Neutrophil (primary cell): ENCODE results near the genes SNX19, JAM3, NCAPD3 and GLB1L2.

DNA sequence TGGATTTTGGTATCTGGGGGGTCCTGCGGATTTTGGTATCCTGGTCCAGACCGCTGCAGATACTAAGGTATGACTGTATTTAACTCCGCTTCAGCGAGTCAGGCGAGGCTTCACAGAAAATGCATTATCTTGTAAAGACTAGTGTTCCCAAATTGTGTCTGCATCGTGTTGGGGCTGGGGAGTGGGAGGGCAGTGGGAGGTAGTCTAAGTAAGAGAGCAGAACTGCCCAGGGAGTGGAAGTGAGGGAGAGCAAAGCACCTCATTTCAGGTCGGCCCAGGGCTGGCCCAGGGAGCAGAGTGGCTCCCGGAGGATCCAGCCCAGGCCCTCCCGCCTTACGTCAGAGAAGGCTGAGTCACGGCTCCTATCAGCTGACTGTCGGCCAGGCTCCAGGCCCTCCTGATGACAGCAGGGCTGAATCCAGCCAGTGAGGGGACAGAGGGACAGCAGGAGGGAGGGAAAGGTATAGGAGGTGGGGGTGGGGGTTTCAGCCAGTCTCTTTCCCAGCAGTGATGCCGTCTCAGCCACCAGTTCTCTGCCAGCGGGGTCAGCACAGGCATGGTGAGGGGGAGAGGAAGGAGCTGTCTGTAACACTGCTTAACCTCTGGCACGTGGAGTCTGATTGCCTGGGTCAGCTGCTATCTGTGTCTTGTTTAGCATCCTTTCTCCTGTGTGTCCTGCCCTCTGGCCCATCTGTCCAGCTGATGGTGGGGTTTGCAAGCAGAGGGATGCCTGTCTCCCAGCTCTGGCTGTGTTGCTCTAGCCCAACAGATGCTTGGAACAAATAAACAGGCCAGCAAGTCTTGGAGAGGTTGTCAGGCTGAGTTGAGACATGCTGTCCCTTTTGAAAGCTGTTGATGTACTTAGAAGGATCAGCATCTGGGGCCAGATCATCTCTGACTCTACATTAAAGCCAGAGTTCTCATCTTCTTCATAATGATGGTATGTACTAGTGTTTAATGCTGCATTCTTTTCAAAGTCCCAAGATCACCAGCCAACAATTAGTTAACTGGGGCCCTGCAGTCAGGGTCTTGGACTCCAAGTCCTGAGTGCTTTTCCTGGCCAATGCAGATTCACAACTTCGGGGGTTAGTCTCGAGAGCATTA is 74.0 kb downstream of the ADAMTS15 start:
- PRO-cap, result no peak

DNA sequence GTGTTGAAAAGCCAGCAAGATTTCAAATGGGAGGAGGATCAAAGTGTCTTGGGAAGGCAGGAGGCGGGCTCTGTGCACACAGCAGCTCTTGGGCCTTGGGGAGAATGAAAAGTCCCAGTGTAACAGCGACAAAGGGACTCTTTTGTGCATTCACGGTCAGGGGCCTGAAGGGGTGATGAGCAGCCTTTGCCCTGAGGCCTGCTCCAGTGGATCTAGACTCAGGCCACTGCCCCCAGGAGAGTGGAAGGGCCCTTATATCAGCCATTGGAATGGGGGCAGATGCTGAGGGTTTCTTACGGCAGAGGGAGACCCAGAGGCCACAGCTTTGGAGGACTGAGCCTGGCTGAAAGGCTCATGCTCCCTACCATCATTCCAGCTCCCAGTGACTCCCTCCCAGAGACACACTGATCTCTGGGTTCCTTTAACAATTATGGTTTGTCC is 135.5 kb downstream of the ADAMTS15 start:
- PRO-cap, result no peak

GRCh38 chr11:130792521-130792733 is 123.9 kb downstream of the SNX19 start:
- PRO-cap, result no peak

DNA sequence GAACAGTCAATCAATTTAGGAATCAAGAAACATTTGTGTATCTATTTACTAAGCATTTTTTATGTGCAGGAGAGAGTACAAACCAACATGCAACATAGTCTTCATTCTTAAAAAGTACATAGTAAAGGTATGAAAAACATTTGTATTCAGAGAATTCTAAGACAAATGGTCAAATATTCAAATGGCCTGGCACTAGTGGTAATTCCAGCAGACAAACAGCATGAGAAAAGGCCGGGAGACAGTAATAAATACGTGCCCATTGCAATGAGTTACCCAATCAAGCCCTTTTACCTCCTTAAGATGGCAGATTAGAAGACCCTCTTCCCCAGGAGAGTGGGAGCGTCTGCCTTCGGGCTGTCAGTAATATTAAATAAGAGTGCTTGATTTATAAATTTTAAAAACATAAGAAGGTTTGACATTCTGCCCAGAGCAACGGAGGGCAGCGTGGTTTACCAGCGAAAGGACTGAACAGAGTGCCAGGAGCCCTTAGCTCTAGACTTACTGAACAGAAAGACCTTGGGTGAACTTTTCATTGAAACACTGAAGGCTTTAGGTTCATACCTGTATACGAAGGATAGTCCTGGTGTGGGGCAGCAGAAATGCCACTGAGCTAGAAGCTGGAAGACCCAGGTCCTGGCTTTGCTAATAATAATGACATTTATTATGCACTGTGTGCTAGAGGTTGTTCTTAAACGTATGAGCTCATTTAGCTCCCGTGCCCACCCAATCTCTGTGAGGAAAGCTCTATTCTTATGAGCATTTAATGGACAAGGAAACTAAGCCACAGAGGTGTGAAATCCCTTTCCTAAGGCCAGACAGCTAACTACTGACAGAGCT is 49.8 kb downstream of the SNX19 start:
- PRO-cap, result no peak

DNA sequence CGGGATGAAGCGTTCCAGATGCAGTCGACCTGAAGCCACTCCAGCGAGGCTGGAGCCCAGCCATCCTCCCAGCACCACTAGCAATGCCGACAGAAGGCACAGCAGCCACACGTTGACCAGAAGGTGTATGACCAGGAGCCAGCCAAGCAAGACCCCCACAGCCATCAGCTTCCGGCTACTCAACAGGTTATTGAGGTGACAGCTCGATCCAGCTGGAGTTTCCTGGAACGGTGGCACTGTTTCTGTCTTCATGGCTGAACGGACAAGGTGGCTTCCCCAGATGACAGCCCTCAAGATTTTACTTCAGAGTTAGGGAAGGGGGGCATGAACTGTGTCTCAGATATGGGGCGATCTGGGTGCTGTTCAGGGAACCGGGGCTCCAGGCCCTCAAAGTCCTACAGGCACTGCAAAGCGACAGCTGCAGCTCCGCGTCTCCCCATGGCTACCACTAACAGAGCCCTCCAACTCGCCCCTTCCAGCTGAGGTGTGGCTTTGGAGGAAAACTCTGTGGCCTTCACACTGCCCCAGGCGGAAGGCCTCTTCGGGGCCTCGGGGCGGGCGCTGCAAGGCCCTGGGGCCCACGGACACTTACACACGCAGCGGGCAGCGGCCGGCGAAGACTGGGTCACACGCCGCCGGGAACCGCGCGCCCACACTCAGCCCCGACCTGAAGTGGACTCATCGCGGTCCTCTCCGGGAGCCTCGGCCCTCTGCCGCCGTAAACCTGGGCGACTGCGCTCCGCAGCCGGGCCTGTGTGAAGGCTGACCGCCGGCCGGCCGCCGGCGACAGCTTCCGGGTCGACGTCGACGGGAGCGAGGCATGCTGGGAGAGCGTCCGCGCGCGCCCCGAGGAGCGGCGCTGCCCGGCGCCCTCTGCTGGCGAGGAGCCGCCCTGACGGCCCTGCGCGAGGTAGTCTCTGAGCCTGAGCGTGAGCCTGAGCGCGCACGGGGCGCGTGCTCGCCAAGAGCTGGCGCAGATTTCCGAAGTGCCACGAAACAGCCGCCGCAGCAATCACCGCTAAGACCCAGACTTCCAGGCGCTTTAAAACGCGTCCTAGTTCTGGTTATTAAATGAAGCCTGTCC is at the start of gene SNX19:
Gene SNX19, minus strand, starts transcription at position 792 of the 1,084 bp plus-strand sequence.
- PRO-cap, result no peak

DNA sequence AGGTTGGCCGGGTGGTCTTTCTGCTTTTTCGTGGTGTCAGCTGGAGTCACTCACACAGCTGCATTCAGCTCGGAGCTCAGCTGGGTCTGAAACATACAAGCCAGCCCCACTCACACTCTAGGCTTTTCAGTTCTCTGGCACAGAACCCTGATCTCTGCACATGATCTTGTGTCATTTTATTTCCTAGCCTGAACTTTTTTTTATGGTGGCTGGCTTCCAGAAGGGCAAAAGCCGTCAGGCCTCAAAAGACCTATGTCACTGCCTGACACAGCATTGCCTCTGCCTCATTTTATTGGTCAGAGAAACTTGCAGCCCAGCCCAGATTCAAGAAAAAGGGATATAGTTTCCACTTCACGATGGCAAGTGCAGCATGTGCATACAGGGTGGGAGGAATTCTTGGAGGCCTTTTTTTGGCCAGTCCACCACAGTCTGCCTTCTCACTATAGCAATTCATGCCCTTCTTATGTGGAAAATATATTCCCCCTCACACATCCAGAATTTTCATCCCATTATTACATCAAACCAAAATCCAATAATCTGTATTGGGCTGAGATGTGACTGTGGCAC is 117.9 kb downstream of the NTM start:
- PRO-cap, result no peak

DNA sequence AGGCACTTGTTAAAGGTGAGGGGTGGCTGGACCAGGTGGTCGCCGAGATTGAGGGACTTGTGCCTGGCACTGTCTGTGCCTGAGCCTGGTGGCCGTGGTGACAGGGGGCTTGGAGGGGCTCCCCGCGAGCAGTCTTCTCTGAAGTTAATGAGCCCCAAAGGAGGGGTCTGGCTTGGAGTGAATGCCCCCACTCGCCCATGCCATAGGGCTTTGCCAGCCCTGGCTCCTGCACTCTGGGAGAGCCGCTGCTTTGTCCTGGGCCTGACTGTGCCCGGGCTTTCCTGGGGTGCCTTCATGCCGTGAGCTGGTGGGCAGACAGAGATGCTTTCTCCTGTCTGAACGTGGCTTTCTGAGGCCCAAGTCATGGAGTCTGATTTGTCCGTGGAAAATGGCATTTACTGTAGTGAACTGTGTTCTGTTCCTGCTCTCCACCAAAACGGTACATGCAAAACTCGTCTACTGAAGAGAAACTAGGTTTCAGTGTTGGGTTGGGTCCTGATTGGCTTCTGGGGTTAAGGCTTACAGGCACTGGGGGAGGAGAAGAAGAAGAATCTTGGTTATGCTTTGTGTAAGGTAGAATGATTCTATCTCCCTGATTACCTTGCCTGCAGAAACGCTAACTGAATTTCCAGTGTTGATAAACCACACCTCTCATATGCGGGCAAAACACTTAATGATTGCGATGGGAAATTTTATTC is 541.6 kb downstream of the NTM start:
- PRO-cap, result no peak

- PRO-cap, result no peak
Measured at GRCh38 chr11:133039356-133039640, 493.0 kb downstream of the OPCML start.

DNA sequence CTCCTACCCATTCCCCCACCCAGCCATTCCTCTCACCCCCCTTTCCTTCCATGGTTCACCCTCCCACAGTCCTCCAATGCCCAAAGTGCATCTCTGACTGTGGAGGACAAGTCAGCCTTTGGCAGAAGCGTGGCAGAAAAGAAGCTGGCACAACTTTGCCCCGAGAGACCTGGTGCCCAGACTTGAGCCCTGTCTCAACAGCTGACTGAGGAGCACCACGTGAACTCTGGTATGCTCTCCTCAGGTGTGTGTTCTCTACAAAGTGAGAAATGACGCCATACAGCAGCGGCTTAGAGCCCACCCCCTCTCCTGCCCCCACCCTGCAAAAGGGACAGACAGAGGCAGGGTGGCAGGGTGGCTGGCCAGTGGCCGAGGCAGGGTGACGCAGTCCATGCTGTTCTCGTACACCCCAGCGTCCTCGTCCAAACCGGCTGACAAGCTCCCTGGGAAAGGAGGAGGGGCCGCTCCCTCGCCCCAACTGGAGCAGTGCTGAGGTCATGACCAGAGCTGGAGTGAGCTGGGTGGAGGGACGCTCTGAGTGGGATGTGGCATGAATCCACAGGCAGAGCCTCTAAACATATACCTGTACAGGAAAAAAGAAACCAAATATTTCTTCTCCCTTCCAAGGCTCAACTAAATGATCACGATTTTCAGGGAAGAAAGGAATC is 30.2 kb downstream of the OPCML start:
- PRO-cap, result no peak

- PRO-cap, result no peak
Measured at GRCh38 chr11:133541477-133542160, 9.3 kb upstream of the OPCML start.

DNA sequence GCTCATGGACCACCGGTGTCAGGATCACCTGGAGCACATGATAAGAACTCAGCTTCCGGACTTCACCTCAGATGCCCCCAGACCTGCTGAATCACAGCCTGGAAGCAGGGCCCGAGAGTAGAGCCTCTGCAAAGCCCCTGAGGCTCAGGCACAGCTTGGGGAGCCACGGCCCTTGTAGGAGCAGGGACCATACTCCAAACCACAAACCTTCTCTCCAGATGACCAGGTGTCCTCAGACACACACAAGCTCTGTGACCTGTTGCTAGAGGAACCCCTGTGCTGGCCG is 13.9 kb upstream of the IGSF9B start:
- PRO-cap, result no peak

- PRO-cap, result no peak
Measured at GRCh38 chr11:134008553-134008925, 51.8 kb upstream of the IGSF9B start.

- PRO-cap, result no peak
Measured at GRCh38 chr11:134036991-134037741, 31.7 kb upstream of the JAM3 start.

- PRO-cap, result no peak
Measured at GRCh38 chr11:134068715-134069339, at the start of gene JAM3. TSS of gene JAM3 (plus strand) at chr11:134069072.

DNA sequence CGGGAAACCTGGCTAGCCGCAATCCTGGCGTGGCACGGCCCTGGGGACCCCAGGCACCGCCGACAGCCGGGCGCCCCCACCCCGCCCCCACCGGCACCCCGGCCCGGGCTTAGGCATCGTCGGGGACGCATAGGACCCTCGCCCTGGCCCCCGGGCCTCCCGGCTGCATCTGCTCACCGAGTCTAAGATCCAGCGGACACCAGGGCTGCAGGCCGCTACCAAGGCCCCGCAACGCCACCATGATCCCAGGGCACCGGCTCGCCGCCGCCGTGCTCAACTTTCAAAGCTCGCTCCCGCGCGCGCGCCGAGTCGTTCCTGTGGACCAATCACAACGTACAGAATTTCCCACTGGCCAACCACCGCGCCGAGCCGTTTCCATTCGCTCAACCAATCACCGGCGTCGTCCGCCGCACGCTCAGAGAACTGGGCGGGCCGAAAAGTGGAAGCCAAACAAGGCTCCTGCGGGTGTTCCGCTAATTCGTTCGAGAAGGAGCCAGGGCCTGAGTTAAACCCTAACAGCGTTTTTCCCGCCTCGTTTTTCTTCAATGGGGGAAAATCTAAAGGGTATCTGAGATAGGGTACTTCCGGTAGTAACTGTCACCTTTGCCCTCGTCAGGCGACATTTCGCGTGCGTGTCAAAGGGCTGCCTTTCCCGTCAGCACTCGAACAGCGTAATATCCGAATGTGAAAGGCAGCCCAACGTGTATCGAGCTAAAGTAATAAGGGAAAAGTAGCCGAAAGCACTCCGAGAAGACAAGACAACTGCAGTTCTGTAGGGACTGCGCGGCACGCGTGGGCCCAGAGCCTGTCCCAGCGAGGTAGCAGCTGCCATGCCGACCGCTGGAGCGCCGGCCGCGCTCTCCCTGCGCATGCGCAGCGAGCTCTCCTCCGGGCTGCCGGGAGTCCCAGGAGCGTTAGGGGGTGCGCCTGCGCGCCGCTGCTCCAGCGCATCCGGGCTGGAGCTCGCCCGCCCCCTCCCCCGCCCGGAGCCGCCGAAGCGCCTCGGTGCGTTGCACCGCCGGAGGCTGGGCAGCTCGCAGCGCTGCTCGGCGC is at the start of gene NCAPD3:
Gene NCAPD3, minus strand, starts transcription at position 282 of the 1,053 bp plus-strand sequence.
- PRO-cap, result bidirectional peak, plus-strand start at position 481 of the sequence, minus-strand start at position 281 of the sequence; bidirectional peak, plus-strand start at position 1,003 of the sequence, minus-strand start at position 862 of the sequence

GRCh38 chr11:134224739-134225314 is 356 bp downstream of the VPS26B start:
- PRO-cap, result no peak

GRCh38 chr11:134331406-134332196 is at the start of gene GLB1L2:
TSS of gene GLB1L2 (plus strand) at chr11:134331988.
- PRO-cap, result no peak

GRCh38 chr11:134517672-134518190 is 105.7 kb upstream of the B3GAT1 start:
- PRO-cap, result no peak

DNA sequence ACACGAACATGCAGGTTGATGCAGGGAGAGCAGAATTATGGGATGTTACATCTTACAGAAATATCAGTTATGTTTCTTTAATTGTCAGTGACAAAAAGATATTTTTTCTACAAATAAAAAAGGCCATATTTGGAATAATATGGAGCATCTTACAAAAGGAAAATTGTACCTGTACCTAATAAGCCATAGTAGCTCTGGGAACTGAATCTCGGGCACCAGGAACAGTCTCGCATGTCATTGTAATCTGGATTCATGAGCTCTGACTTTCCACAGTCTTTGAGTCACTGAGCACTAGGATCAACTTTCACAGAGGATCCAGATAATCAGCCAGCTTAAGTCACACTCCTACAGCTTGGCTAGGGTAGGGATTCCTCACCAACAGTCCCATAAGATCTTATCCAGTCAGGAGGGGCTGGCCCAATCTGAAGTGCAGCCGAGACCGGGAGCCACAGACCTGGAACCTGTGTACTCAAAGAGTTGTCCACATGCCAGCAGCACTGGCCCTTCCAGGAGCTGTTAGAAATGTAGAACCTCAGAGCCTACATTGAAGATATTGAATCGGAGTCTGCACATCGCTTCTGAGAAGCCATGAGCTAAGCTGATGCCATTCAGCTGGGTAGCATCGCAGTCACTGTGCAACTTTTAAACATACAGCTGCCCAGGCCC is 538.6 kb upstream of the B3GAT1 start:
- PRO-cap, result no peak